Vagina (tissue), 1 donor: Measurements from ENCODE around the genes IDH3G and L1CAM.

GRCh38 chrX:150703823-150704660 lies 10.8 kb downstream of the MTMR1 start:
- PRO-cap, result no peak
- RAMPAGE, long total RNA, result no peak

DNA sequence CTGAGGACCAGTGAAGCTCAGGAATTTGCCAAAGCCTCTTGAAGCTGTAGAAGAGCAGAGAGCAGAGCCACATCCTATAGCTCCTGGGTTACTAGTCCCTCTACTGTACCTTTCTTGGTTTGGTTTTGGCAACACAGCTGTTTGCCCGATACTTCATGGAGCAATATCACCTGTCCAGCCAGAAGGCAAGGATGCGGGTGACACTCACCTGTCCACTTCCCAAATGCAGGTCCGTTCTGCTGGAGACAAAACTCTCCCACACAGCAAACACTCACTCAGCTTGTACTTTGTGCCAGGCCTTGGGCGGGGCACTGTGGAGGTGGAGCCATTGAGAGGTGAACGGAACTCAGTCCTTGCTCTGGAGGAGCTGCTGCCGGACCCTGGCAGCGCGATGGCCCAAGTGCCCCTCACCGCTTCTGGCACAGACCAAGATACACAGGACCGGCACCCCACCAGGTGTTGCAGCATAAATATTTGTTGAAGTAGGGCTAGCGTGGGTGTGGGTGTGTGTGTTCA lies 15.4 kb upstream of the HMGB3 start:
- PRO-cap, result no peak
- RAMPAGE, long total RNA, result no peak

GRCh38 chrX:151704204-151704759 lies 9.0 kb downstream of the PRRG3 start:
- PRO-cap, result no peak
- RAMPAGE, long total RNA, result no peak

DNA sequence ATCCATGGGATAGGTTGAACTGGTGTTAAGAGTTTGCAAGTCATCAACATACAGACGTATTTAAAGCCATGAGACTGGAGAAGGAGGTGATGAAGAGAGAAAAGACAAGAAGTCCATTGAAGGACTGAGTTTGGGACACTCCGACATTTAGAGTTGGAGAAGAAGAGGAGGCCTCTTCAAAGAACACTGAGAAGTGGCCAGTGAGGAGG lies 119 bp upstream of the CNGA2 start:
- PRO-cap, result no peak
- RAMPAGE, long total RNA, result no peak

DNA sequence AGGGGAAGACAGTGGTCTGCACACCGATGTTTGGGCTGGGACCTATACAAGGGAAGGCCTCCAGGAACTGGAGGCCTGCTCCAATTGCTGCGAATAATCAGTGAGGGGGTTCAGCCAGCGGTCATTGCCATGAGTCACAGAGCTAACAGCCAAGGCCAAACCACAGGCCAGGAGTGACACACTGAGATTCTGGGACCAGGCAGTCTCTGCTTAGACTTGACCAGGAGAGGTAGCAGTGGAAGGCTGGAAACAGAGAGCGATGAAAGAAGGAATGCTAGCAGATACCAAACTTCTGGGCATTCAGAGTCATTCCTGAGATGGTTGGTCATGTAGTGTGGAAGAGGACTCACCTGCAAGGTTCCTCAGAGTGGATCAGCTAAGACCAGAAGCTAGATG lies 54.6 kb downstream of the CNGA2 start:
- PRO-cap, result no peak
- RAMPAGE, long total RNA, result no peak

GRCh38 chrX:152914887-152916106 lies 17.4 kb downstream of the ZNF185 start:
- PRO-cap, result no peak
- RAMPAGE, long total RNA, result no peak

GRCh38 chrX:152930571-152930912 lies 32.7 kb downstream of the ZNF185 start:
- PRO-cap, result no peak
- RAMPAGE, long total RNA, result no peak

GRCh38 chrX:152989090-152989718 lies 4.7 kb downstream of the PNMA5 start:
- PRO-cap, result no peak
- RAMPAGE, long total RNA, result no peak

- PRO-cap, result no peak
- RAMPAGE, long total RNA, result no peak
These were observed 896 bp downstream of the ZFP92 start for GRCh38 chrX:153412048-153412688.

- PRO-cap, result no peak
- RAMPAGE, long total RNA, result no peak
These were observed 9.5 kb upstream of the TREX2 start for GRCh38 chrX:153455151-153456041.

- PRO-cap, result no peak
- RAMPAGE, long total RNA, result no peak
These were observed 16.0 kb downstream of the CCNQ start for GRCh38 chrX:153582946-153583267.

GRCh38 chrX:153610322-153611092 lies 11.6 kb upstream of the CCNQ start:
- PRO-cap, result no peak
- RAMPAGE, long total RNA, result no peak

DNA sequence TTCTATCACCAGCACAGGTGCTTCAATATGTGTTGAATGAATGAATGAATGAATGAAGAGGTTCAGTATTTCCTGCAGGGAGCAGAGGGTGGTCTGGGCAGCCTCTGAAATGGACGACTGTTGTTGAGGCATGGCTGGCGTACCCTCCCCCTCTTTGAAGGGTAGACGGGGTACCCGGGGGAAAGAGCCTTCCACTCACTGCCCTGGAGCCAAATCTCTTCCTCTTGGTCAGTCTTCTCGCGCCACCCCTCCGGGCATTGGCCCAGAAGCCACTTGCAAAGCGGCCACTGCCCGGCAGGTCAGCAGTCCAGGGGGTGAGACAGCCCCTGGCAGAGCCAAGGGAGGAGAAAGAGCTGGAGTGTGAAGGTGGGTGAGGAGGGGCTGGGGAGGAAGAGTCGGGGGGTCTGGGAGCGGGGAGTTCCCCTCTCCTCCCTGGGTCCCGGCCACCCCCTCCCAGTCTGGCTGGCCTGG lies 21.8 kb upstream of the DUSP9 start:
- PRO-cap, result no peak
- RAMPAGE, long total RNA, result no peak

DNA sequence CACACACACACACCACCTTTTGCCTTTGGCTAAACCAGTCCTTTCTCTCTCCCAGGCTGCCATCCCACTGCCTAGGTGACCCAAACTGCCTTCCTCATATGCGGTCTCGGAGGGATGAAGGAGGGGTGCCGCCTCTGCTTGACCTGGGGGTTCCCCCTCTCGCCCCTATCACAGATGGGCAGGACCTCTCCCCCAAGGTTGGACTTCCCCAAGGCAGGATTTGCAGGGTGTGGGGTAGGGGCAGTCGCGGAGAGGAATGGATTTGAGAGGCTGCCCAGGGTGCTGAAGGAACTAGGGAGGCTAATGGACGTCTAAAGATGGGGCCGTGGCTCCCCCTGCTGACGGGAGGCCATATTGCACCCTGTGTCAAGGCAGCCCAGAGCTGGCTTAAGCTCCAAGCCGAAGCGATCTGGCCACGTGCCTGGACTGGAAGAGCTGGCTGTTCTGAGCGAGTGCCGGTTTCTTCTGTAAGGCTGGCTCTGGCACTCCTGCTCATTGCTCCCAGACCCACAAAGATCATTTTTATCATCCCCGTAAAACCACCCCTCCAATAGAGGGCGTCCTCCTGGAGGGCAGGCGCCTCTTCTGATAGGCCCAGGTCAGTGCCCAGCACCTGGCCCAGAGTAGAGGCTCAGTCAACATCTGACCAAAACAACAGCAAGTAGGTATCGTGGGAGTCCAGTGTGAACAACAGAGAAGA lies 5.7 kb downstream of the PNCK start:
- PRO-cap, result no peak
- RAMPAGE, long total RNA, result no peak

- PRO-cap, result no peak
- RAMPAGE, long total RNA, result start-site peak on the plus strand at chrX:153695518-153696396, 17 reads
These were observed 8.0 kb downstream of the SLC6A8 start for GRCh38 chrX:153695414-153696476.

DNA sequence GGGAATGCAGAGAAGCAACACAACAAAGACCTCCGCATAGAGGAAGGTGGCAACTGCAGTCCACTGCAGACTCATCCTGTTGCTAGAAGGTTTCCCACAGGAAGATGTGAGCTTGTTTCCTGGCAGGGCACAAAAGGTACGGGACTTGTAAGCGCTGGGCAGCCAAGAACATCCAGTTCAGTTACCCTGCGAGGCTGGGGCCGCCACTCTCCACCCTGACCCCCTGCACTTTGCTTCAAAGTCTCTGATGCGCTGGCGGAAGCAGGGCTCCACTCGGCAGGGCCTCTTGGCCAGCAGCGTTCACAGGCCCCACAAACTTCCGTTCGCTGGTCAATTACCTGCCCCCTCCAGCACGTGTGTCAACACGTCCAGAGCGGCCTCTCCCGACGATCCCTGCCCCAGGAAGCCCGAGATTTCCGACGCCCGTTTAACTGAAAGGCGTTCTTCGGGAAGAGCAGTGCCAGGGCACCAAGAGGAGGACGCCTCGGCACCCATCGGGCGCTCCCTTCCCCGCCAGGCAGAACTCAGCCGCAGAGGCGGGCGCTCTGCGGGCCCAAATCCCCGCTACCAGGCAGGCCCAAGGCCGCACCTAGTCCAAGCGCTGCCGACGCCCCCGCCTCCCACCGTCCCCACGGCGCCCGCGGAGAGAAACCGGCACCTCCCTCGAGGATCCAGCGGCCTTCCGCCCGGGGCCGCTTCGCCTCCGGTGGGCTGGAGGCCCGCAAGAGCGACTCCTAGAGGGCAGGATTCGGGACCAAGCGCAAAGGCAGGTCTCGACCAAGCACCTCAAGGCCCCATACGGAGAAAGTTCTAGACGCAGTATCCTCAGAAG lies 801 bp downstream of the BCAP31 start:
- PRO-cap, result no peak
- RAMPAGE, long total RNA, result no peak

DNA sequence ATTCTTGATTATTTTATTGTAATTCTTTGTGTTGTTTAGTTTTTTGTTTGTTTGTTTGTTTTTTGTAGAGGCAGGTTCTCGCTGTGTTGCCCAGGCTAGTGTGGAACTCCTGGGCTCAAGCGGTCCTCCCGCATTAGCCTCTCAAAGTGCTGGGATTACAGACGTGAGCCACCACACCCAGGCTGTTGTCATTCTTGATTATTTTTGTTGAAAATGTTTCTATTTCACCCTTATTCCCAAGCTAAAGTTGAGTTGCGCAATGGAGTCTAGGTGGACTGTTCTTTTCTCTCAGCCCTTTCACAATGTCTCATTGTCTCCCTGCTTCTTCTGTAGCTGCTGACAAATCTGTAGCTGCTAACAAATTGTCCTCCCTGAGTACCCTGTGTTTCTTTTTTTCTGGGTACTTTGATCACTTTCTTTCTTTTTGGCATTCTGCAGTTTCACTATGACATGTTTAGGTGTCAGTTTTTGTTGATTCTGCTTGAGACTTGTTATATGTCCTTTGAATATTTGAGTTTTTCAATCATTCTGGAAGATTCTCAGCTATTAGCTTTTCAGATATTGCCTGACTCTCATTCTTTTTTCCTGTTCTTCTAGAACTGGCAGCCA lies 6.4 kb downstream of the ABCD1 start:
- PRO-cap, result no peak
- RAMPAGE, long total RNA, result no peak

- PRO-cap, result bidirectional peak, plus-strand start at chrX:153794170, minus-strand start at chrX:153794091; bidirectional peak, plus-strand start at chrX:153794676, minus-strand start at chrX:153794366
- RAMPAGE, long total RNA, result start-site peak on the minus strand at chrX:153794329-153794343, 91 reads; start-site peak on the plus strand at chrX:153794584-153794673, 585 reads
These were observed at the start of gene IDH3G for GRCh38 chrX:153793657-153794816. Gene IDH3G (minus strand): TSS chrX:153794375.

- PRO-cap, result bidirectional peak, plus-strand start at chrX:153819114, minus-strand start at chrX:153818999
- RAMPAGE, long total RNA, result no peak
These were observed 11.2 kb downstream of the PDZD4 start for GRCh38 chrX:153818817-153819814.

DNA sequence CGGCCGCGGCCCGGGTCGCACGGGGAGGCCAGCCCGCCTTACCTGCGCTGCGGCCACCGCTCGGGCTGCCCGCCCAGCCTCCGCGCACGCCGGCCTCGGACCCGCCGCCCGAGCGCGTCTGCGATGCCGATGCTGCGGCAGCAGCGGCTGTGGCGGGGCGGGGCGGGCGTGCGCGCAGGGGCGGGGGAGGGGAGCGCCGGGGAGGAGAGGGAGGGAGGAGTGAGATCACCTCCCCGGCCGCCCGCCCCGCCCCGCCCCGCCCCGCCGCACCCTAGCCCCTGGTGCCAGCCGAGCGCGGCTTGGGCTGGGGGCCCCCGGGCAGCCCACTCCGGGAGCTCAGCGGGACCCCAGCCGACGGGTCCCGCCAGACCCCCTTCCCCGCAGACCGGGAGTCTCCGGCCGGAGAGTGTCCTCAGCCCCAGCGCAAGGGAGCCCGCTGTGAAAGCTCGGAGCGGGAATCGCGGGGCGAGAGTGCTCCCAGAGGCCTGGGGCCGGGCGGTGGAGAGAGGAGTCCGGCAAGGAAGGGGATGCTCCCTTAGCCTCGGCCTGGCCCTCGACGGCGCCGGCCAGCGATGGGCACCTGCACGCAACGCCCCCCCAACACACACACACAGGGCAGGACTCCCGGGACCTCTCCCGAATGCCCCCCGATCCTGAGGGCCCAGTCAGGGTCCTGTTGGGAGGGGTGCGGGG lies at the start of gene L1CAM:
TSS of gene L1CAM (minus strand) at position 151 of the 693 bp plus-strand sequence.
- PRO-cap, result bidirectional peak, plus-strand start at position 254 of the sequence, minus-strand start at position 120 of the sequence
- RAMPAGE, long total RNA, result no peak